GM12891 (cell line): ENCODE measurements around a stretch of chr15.

- RRBS, result no CpG with 5 or more reads among the region's 10 CpGs
These were observed 69.3 kb downstream of the RGMA start for GRCh38 chr15:93019619-93020112.

DNA sequence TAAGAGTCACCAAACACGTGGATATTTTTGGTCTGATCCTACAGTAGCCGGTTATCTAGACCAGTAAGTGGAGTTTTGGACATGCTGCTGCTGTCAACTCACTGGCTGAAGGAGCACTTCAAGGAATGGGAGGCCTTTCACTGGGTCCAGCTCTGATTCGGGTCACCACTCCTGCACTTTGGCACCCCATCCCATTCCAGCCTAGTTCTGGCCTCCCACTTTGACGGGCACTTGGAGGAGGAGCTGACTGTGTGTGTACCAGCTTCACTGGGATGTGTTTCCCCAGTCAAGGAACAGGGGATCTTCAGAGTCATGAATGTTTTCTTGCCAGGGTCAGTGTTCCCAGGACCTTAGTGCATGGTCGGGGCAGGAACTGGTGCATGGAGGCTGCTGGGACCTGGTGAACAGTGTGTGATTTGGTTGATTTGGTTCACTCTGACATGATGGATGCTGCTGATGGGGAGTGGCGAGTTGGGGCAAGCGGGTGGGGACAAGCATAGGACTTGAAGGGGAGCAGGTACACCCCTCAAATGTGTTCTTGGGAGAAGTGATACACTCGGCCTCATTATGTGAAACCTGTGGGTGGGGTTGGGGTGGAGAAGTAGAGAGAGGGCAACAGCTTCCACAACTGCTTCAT, 64.2 kb downstream of the RGMA start:
- RRBS, result no CpG with 5 or more reads among the region's 8 CpGs

DNA sequence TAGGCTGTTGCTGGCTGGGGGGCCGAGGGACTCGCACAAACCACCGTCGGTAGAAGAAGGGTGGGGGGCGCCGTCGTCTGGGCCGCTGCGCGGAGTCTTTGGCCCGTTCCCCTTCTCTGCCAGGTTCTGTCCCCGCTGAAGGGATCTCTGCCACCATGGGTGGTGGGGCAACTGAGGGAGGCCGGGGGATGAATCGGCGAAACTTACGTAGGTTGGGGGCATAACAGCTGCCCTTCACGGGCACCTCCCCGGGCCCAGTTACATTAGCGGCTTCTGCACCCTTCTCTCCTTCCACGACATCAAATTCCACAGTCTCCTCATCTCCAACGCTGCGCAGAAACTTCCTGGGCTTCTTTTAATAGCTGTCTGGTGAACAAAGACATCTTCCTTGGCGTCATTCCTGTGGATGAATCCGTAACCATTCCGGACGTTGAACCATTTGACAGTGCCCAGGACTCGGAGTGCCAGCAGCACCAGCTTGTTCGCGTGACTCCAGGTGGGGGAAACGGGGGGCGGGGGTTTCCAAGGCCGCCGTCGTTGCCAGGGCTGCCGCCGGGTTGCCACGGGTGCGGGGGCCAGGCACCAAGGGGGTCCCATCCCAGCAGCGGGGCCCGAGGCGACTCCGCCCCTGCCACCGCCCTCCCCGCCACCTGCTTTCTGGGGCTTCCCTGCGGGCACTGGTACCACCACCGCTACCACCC, 23.0 kb downstream of the RGMA start:
- RRBS, result 80% methylated on average over 11 of the region's 46 CpGs

DNA sequence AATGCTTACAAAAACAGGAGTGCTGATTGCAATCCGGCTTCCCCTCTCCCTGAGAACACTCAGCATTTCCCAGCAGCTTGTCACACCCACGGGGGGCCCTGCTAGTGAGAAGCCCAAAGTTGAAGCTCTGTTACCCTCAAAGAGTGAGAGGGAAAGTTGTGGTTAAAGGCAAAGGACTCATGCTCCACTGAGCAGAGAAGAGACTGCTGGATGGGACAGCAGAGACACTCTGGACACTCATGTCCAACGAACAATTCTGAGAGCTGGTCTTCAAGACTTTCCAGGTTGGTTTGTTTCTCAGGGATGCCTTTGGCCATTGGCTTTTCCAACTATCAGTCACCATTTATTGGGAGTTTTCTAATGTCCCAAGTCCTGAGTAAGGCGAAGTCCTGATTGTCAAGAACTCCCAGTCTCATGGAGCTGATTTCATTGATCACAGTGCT, 3.1 kb downstream of the MCTP2 start:
- RRBS, result no CpG with 5 or more reads among the region's 4 CpGs

- RRBS, result no CpG with 5 or more reads among the region's 5 CpGs
These were observed 40.9 kb downstream of the MCTP2 start for GRCh38 chr15:94272351-94272550.

GRCh38 chr15:94297669-94297958, 66.3 kb downstream of the MCTP2 start:
- RRBS, result no CpG with 5 or more reads among the region's 5 CpGs

GRCh38 chr15:94463361-94463749, 232.0 kb downstream of the MCTP2 start:
- RRBS, result no CpG with 5 or more reads among the region's 2 CpGs

GRCh38 chr15:94844506-94845643, 613.5 kb downstream of the MCTP2 start:
- RRBS, result 15% methylated on average over 17 of the region's 91 CpGs

- RRBS, result no CpG with 5 or more reads among the region's 2 CpGs
These were observed 733.9 kb downstream of the MCTP2 start for GRCh38 chr15:94965197-94965642.

DNA sequence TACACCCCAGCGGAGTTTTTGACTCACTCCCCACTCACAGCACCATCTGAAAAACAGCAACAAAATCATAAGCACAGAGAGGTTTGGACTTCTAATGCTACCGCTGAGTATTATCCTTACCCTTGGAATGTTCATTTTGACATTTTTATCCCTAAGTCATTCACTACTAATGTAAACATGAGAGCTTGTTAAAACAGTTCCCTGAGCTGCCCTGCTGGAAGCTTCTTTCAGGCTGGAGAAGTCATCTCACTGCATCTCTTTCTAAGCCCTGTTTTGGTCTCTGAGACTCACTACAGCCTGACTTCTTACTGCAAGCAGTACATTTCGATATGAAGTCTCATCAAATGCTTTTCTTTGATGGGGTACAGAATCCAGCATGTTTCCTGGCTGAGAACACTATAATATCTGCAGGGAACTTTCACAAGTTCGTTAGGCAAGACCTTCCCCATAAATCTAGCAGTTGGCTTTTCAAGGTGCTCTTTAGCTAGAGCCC, 1046.0 kb downstream of the MCTP2 start:
- RRBS, result no CpG with 5 or more reads among the region's 4 CpGs

- RRBS, result no CpG with 5 or more reads among the region's 69 CpGs
These were observed 1003.7 kb upstream of the NR2F2 start for GRCh38 chr15:95326446-95327536.

- RRBS, result no CpG with 5 or more reads among the region's 3 CpGs
These were observed 890.5 kb upstream of the NR2F2 start for GRCh38 chr15:95439957-95440516.

- RRBS, result no CpG with 5 or more reads among the region's 2 CpGs
These were observed 860.1 kb upstream of the NR2F2 start for GRCh38 chr15:95470419-95470722.

DNA sequence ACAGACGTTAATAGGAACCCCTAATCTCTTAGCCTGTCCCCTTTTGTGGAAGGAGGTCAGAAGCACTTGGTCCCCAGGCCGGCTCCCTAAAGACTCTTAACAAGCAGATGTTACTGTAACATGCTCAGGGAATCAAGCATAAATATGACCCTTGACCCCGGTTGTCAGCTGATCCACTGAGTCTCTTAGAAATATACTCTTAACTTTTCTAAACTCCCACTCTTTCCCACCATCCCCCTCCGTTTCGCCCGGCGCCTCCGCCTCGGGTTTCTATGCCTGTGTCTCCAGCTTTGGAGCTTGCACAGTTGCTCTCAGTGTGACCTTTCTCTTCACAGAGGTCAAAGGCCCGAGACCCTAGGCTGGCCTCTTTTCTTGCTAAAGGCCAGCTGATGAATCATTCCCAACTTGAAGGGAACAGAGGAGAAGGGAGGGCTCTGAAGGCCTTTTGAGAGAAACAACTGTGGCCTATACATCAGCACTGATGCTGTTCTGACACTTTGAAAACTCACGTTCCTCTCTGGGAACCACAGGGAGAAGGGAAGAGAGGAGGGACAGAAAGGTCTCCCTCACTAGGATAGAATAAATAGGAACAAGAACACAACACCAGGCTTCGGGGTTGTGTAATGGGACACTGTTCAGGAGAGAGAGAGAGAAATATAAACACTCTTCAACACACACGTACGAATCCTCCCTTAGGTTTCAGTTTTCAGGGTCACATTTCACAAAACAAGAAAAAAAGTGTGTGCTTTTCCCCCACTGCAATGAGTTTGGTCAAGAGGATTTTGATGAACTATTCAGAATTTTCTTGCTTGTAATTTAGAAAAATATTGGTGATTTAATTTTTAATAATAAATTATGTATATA, 484.5 kb upstream of the NR2F2 start:
- RRBS, result 71% methylated on average over 5 of the region's 14 CpGs

DNA sequence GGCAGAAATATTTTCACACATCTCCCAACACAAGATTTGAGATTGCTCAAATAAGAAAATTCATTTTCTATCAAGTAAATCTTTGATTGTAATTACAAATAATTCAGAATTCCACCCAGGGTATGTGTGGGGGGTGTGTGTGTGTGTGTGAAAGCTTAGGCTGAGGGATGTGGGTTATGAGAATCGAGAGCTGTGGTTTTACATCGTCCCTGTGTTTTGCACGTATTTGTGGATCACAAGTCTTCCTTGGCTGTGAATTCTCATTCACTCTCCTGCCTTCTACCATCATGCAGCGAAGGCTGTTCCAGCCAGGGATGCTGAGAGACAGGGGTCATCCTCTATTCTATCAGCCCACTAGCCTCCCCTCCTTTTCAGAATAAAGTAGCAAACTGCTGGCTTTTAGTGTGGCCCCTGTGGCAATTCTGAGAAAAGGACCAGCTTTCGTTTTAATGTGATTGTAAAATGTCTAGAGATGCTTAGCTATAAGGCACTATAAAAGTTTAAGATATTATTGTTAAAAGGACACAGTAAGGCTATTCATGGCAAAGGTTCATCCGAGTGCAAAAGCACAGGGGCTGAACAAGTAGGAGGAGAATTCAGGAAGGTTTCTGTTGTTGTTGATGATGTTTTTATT, 460.6 kb upstream of the NR2F2 start:
- RRBS, result no CpG with 5 or more reads among the region's 6 CpGs

DNA sequence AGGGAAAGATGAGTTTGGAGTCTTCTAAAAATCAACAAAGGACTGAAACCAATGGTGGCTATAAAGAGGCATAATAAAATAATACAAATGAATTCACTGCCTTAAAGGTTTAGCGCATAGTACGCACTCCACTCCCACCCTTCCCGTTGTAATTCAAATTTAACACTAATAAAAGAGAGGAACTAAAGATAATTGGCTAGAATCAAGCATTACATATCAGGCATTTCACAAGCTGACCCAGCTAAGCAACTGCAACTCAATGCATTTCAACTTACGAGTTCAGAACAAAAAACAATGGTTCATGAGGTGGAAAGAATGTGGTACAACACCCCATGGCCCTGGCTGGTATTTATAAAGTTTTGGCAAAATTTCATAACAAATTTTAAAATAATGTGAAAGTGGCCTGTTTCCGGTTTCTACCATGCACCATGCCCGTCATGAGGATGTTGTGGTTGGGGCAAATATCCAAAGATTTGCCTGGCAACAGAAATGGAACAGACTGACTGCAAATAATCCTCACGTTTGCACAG, 455.4 kb upstream of the NR2F2 start:
- RRBS, result no CpG with 5 or more reads among the region's 7 CpGs

GRCh38 chr15:96334848-96335846, 4.6 kb downstream of the NR2F2 start:
- RRBS, result no CpG with 5 or more reads among the region's 9 CpGs

GRCh38 chr15:96346086-96346528, 15.6 kb downstream of the NR2F2 start:
- RRBS, result no CpG with 5 or more reads among the region's 14 CpGs

DNA sequence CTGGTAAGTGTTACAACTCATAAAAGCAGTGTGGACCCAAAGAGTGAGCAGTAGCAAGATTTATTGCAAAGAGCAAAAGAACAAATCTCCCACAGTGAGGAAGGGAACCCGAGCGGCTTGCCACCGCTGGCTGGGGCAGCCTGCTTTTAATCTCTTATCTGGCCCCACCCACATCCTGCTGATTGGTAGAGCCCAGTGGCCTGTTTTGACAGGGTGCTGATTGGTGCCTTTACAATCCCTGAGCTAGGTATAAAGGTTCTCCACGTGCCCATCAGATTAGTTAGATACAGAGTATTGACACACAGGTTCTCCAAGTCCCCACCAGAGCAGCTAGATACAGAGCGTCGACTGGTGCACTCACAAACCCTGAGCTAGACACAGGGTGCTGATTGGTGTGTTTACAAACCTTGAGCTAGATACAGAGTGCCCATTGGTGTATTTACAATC, 160.8 kb downstream of the NR2F2 start:
- RRBS, result no CpG with 5 or more reads among the region's 6 CpGs

- RRBS, result no CpG with 5 or more reads among the region's 7 CpGs
These were observed 559.5 kb downstream of the NR2F2 start for GRCh38 chr15:96889683-96890682.